Diencephalon (tissue), 2 donors: ENCODE measurements around the gene CST7.

GRCh38 chr20:22684478-22685160 lies 100.2 kb upstream of the FOXA2 start:
- RAMPAGE, long total RNA, result no peak

DNA sequence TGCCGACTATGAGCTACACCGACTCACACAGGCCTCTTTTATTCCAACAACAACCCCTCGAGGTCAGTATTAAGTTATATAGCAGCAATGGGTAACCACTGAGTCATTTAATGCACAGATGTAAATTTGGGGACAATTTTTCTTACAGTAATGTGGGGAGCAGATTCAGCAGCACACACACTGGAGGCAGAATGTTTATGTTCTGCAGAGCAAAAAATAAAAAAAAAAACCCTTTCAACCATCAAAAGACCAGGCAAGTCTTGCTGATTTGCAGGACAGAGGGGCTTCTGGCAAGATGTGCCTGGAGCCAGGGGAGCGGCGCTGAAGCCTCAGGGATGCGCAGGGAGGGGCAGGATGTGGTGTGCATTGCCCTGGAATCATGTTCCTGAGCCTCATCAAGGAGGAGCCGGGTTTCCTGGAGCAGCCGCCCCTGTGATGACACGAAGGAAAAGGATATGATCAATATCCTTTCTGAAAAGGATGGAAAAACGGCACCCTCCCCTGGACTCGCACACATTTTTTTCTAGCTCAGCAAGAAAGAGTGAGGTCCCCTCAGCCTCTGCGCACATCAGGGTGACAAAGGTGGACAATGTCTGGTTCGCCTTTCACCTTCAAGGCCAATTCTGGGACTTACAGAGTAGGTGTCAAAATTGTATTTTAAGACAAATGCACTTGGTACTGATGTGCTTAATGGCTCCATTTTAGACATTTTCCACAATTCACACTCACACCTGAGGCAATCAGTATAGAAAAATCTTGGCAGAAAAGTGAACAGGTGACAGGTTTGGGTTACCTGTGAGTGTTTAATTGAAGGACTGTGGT lies 173.1 kb upstream of the SSTR4 start:
- RAMPAGE, long total RNA, result no peak

DNA sequence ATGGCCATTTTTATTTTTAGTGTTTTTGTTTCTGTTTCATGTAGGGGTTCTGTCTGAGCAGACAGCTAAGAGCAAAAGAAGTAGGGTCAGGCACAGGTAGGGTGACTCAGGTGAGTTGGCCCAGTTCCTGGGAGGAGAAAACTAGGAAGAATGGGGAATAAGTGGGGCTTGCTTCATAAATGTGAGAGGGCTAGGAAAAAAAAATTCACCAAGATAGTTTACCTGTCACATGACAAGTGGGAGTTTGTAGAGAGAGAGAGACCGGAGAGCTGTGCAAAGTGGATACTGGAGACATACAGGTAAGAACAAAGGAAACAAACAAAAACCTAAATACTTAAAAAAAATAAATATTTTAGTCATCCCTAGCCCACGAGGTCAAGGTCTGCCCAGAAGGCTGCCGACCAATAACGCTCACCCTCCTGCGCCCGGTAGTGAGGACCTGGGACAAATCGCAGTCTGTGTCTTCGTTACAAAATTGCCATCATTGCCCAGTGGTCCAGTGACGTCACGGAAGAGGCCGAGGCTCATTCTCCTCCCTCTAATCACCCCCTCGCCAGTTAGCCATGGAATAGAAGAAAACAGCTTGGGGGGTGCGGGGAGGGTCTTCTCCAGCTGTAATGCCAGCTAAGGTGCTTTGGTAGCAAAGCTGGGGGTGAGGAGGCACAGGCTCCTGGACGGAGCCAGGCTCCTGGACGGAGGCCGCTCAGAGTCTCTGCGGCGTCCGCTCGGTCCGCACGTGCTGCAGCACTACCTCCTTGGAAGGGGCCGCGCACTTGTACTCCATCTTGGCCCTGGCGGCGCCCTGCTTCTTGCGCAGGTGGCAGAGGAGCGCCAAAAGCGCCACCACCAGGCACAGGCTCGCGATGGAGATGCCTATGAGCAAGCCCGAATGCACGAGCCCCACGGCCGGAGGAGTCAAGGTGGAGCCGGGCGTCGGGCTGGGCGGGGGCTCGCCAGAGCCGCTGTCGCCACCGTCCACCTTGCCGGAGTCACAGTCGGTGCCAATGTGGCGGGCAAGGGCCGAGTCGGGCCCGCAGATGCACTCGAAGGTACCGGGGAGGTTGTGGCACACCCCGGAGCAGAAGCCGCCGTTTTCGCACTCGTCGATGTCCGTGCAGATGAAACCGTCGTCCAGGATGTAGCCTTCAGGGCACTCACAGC lies 2.0 kb downstream of the THBD start:
- RAMPAGE, long total RNA, result no peak

DNA sequence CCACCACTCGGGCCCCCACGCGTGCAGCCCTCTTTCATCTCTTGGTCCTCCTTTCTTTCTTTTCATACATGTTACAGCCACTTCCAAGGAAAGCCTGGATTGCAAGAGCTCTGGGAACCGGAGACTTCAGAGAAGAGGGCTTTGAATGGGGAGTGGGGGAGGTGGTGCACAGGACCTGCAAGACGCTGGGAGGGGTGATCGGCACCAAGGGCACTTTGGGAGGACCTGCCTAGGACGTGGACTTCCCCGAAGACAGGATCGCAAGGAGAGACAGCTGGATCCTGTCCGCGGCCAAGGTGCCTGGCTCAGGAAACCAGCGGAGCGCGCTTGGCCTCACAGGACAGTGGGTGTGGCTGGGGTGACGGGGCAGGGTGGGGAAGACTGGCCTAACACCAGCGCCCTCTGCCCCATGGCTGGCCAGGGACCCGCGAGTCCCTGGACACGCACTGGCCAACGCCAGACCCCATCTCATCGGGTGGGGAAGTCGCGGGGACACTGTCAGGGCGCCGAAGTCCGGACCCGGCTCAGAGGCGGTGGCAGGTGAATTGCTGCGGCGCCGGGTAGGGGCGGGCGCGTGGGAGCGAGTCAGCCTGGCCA lies 567 bp upstream of the THBD start:
- RAMPAGE, long total RNA, result no peak

DNA sequence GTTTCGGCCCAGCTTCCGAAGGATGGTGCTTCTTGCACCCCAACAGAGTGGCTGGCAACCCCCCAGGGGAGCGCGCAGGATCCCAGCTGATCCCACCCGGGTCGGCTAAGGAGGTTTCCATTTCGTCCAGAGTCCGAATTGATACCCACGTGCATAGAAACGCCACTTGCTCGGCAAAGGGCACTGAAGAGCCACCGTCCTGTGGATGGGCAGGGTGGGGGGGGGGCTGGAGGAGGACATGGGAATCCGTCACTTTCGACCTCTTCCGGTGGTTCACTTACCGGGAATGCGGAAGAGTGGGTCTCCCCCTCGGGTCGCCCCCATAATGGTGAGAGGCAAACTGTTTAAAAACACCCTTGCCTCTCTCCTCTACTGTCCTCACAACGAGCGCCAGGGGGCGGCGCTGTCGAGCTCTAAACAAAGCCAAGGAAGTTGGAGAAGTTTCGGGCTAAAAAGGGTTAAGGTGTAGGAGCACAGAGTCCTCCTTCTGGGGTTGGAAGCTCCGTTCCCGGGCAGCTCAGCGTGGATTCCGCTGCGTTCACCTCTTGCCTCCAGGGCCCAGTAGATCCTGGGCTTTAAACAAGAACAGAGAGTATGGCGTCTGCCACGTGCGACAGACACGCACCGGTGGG lies 1.2 kb upstream of the THBD start:
- RAMPAGE, long total RNA, result no peak

- RAMPAGE, long total RNA, result no peak
Measured at GRCh38 chr20:23082659-23083331, 3.3 kb downstream of the CD93 start.

DNA sequence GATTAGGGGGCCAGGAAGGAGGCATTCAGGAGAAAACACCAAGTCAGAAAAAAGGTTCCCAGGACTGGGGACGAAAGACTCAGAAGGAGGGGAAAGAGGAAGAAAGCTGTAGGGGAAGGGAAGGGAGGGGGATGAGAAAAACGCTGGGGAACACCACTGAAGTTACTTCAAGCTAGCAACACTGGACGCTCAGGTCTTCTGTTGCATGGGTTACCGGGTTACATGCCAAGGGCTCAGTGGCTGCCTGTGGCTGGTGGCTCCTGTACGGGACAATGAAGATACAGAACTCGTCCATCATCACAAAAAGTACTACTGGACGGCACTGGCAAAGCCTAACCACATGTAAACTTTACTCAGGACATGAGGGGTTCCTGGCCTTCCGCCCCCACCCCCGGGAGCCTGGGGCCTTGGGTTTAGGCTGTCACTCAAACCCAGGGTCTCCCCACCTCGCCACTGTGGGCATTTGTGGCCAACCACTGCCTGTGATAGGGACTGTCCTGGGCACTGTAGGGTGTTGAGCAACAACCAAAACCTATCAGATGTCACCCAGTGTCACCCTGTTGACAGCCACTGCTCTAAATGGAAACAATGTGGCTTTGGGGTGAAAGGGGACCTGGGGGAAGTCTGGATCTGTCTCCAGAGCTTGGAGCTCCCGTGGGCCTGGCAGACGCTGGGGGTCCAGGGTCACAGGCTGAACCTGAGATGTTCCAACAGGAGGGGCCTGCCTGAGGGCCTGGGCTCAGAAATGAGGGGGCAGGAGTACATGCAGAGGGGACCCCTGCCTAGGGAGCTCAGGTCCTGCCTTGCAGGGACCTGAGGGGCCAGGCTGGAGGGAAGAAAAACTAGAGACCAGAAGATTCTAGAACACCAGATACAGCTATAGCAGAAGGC lies 40.4 kb upstream of the CD93 start:
- RAMPAGE, long total RNA, result no peak

GRCh38 chr20:23136811-23137361 lies 50.8 kb upstream of the CD93 start:
- RAMPAGE, long total RNA, result no peak

GRCh38 chr20:23149997-23150574 lies 64.0 kb upstream of the CD93 start:
- RAMPAGE, long total RNA, result no peak

DNA sequence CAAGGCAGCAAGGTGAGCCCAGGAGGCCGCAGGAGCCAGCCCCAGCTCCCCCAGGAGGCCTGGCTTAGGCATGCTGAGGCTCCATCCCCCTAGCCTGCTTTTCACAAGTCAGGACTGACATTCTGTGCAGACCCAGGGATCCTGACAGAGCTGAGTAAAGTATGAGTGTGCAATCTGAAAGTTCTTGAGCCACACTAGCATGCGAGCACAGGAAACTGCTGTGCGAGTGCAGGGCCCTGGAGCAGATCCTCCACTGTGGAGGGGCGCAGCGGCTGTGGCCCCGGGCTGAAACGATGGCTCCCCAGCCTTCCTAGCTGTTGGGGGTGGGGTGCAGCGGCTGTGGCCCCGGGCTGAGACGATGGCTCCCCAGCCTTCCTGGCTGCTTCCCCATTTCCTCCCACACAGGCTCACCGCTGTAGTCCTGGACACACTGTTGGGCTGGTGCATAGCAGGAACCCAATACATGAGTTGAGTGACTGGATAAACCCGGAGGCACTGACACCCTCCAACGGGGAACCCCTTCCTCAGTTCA lies 75.3 kb upstream of the CD93 start:
- RAMPAGE, long total RNA, result no peak

DNA sequence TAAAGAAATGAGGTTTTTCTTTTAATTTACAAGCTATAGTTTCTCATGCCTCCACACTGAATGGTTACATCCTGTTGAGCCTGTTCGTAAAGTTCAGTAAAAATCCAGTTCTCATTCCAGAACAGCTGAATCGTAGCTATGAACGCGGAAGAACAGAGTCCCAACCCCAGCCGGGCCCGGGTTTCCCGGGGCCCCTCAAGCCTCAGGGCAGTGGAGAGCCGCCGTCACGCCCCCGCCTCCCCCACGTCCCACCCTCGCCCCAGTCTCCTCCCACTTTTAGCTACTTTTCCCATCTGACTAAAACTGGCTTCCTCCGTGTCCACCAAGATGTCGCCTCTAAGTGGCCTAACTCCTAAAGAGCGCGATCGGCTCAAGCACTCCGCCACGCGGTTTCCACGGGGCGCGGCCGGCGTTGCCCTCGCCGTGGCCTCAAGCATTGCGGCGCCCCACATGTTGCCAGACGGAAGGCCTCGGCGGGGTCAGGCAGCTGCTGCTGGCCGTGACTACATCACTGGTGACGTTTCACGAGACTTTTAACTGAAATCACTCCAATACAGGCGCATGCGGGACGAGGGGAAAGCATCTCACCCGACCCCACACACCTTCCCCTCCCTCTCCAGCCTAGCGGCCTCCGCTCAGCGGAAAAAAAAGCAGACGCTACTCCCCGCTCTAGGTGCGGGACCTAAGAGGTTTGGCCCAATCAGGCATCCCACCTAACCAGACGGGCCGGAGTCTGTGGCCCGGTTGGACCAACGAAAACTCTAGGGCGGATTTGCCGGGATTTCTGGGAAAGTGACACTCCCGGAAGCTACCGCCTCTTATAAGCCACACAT lies 506 bp upstream of the NXT1 start:
- RAMPAGE, long total RNA, result no peak

DNA sequence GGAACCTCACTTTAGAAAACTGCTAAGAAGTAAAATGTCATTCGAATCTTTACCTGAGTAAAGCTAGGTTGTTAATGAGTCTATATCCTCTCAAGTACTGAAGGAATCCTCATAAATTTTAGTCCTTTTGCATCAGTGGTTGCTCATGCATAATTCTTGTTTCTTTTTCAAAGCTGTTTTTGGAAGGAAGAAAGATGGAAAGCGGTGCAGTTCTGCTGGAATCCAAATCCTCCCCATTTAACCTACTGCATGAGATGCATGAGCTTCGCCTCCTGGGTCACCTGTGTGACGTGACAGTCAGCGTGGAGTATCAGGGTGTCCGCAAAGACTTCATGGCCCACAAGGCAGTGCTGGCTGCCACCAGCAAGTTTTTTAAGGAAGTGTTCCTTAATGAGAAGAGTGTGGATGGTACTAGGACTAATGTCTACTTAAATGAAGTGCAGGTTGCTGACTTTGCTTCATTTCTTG lies 2.2 kb downstream of the GZF1 start:
- RAMPAGE, long total RNA, result no peak

GRCh38 chr20:23625557-23626013 lies 12.2 kb downstream of the CST3 start:
- RAMPAGE, long total RNA, result no peak

GRCh38 chr20:23630530-23630867 lies 7.3 kb downstream of the CST3 start:
- RAMPAGE, long total RNA, result no peak

DNA sequence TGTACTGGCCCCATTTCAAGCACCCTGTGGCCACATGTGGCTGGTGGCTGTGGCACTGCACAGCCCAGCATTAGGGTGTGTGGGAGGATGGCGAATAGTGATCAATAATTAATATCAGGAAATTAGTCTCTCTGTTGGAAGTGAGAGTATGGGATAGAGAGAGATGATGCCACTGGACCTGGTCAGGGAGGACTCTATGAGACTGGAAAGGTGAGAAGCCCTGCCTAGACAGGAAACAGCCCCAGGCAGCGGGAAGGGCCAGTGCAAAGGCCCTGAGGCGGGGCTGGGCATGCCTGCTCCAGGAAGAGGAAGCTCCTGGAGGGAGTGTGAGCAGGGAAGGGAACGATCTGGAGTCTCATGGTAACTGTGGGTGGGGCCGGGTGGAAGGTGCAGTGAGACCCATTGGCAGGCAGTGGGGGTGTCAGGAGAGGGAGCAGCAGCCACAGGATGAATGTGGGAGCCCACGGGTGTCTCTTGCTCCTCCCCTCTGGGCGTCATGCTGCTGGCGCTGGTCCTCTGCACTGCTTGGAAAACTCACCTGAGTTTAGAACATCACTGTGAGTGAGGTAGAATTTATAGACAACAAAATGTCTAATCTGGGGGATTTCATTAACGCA lies 1.8 kb upstream of the CST3 start:
- RAMPAGE, long total RNA, result no peak

- RAMPAGE, long total RNA, result no peak
Measured at GRCh38 chr20:24027135-24027735, 38.7 kb upstream of the GGTLC1 start.

DNA sequence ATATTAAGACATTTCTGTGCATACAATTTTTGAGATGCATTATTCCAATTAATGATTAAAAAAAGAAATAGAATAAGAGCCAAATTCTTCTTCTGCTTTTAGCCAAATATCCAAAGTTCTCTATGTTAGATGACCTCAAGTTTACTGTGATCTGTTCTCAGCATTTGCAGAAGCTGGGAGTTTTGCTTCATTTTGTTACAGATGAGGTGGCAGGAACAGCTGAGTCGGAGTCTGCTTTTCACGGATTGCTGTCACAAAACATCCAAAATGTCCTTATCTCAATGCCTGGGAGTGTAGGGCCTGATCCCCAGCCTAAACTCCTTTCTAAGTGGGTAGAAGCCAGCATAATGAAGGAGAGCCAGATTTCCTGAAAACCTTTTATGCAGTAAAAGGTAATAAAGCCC lies 114.8 kb upstream of the GGTLC1 start:
- RAMPAGE, long total RNA, result no peak

DNA sequence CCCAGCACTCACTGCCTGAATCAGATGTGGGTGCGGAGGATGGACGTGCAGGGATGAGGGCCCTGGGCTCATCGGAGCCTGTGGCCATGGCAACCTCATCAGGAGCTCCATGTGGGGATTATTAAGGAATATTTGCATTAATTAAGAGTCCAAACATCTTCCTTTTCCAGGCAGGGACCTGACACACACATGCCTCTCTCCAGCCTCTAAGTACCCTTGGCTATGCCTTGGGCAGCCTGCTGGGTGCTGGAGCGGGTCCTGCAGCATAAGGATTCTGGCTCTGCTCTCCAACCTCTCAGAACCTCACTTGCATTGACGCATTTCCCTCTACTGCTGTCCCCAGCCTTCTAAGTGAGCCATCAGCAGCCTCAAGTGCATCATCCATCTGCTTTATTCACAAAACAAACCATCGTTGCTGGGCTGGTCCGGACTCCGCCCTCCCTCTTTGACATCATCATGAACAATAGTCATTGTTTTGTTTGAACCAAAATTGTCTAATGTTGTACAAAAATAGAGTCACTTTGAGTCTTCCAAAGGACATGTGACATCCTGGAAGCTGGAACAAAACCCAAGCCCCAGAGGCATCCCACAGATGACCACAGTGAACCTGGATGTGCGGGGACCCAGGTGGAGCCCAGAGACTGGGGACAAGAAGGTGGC lies 229.9 kb downstream of the SYNDIG1 start:
- RAMPAGE, long total RNA, result no peak

GRCh38 chr20:24834510-24834776 lies 114.6 kb upstream of the CST7 start:
- RAMPAGE, long total RNA, result no peak

DNA sequence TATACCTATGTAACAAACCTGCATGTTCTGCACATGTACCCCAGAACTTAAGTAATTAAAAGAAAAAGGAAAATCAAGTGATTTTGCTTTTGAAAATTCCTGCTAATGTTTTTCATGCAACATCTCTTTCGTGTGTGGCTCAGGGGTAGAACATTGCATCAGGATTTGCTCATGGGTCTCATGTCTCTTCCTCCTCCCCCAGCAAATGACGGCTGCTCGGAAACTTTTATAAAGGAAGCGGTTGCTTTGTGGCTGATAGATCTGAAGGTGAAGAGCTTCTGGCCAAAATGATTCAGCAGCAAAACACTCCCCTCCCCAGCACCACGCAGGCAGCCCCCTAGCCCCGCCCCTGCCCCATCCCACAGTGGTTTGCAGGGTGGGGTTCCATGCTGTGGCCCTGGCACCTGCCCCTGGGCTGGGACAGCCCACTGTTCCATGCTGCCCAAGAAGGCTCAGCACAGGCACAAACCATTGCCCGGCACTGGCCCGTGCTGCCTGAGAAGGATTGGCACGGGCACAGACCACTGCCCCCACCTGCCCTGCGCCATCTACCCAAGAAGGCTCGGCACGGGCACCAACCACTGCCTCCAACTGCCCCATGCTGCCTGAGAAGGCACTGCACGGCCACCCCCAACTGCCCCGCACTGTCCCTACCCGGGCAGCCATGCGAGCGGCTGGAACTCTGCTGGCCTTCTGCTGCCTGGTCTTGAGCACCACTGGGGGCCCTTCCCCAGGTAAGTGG lies at the start of gene CST7:
Gene CST7 (plus strand): TSS at position 428 of the 742 bp plus-strand sequence.
- RAMPAGE, long total RNA, result no peak